Umbilical cord (tissue), 2 donors: ENCODE data around the gene WARS1.

- RAMPAGE, long total RNA, result no peak
These were observed 18.7 kb downstream of the BCL11B start for GRCh38 chr14:99253158-99253790.

DNA sequence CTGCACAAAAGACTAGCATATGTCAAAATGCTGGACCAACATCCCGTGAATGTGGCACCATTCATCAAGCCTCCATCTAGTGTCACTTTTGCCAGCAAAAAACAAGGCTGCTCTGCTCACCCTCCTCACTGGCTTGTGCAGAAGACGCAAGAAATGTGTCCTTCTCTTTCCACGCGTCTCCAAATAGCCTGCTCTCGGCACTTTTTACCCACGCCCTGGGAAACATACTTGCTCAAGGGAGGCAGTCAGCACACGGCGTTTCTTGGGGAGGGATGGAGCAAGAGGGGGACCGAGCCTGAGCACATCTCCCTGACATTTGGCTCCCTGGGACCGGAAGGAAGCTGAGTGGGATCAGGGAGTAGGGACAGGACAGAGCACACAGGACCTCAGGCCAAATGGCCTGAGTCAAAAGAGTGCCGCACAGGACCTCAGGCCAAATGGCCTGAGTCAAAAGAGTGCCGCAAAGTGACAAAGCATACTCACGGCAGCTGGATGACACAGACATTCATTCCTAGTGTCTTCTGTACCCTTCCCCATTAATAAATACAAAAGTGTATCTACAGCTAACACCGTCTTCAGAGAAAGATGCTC lies 7.2 kb downstream of the BCL11B start:
- RAMPAGE, long total RNA, result no peak

DNA sequence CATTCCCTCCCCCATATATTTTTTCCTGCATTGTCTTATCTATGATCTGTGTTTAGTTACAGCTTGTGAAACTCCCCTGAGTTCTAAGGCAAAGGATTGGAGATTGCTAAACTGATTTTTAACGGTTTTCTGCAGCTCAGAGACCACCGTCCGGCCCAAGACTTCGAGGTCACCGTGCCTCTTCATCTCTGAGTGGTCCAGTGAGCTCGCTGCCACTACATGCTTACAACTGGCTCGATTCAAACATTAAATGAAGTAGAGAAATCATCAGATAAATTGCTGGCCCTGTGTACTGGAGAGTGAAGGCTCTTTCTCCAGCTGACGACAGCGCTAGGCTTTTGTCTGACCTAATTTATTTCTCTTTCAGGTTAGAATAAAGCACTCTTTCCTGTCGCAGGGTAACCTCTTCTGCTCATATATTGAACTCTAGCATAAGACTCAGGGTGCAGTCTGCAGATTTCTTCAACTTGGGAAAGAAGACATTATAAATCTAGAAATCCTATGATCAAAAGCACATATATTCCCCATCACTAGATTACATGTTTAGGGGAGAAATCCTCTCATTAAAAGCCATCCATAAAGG lies 6.4 kb downstream of the BCL11B start:
- RAMPAGE, long total RNA, result no peak

GRCh38 chr14:99505983-99506518 lies 24.8 kb downstream of the CCNK start:
- RAMPAGE, long total RNA, result no peak

- RAMPAGE, long total RNA, result no peak
These were observed 27.3 kb downstream of the CCNK start for GRCh38 chr14:99508537-99508940.

DNA sequence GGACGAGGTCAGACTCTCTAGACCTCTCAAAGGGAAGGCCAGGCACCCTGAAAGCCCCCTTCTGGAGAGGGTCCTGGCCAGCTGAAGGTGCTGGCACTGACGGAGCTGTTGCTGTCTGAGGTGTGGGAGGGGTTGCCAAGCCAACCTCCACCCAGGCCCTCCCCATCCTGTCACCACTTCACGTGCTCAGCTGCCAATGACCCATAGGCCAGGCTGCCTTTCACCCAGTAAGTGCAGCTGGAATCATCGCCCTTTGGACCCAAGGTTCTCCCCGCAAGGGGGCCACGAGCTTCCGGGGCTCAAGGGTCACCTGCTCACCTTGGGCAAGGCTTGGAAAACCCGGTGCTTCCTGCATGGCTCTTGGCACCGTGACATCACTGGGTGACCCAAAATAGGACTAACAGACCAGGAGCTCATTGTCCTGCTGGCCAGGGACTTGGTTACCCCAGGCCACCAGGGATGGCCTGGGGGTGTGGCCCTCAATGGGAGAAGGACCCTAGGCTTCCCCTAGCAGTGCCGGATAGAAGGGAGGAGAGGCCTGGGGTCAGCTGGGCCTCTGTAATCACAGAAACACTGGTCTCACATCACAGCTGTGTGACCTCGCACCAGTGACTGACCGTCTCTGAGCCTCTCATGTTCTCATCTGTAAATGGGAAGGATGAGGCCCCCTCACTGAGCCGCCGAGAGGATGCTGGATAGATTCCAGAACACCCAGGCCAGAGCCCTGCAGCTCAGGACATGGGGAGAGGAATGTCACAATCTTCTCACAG lies 51.3 kb downstream of the CCDC85C start:
- RAMPAGE, long total RNA, result no peak

- RAMPAGE, long total RNA, result no peak
These were observed 49.0 kb downstream of the CCDC85C start for GRCh38 chr14:99554901-99555442.

DNA sequence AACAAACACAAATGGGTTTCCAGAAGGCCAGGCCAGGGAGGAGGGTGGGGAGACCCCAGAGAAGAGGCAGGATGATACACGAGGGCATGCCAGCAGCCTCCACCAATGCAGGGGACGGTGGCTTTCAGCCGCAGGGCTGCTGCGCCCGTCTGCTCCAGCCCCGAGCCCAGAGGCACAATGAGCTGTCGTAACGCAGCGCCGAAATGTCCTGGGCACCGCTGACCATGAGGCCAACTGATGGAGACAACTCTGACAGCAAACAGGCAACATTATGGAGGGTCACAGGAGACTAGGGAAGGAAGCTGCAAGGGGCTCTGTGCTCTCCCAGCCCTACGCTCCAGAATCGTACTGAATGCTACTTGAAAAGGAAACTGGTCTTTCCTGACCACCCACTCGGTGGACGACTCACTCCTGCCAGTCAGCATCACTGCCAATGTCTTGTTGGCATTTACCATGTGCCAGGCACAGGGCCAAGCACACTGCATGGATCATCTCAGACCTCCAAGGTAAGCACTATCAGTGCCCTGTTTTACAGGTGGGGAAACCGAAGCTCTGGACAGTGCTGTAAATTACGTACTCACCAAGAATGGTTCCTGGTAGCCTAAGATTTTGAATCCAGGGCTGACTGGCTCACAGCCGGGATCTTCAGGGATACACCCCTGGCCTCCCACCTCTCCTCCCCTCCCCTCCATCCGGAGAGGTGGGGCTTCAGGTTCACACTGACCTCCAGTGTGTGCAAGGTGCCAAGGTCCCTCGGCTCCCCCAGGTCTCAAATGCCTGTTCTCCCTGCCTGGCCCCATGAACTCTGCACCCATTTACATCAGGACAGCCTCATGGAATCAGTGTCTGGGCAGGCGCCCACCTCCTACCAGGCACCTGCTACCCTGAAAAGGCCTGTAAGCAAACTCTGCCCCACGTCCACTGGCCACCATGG lies 37.9 kb downstream of the CCDC85C start:
- RAMPAGE, long total RNA, result no peak

DNA sequence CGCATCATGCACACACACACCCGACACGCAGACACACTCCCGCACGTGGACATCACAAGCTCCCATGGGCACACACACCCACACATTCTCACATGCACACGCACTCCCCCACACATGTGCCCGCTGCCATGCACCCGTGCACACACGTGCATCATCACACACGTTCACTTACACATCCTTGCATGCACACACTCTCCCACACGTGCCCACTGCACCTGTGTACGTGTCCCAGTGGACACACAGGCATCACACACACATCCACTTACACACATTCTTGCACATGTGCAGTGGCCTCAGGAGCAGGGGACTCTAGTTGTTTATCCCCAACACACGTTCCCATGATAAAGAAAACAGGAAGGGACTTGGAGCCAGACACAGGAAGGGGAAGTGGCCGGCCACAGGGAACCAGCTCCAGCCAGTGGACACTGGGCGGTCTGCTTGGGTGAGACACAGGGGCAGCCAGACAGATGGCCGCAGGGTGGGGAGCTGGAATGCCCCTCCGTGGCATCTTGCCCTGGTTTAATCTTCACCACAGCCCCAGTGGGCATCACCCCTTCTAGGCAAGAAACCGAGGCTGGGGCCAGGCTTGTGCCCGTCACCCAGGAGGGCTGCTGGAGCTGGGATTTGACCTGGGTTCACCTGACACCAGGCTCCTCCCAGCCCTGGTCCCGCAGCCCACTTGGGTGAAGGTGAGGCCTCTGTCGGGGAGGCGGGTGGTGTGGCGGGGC lies 49.7 kb downstream of the CYP46A1 start:
- RAMPAGE, long total RNA, result no peak

GRCh38 chr14:99740259-99740731 lies 52.9 kb upstream of the EML1 start:
- RAMPAGE, long total RNA, result no peak

GRCh38 chr14:99758469-99758989 lies 34.7 kb upstream of the EML1 start:
- RAMPAGE, long total RNA, result no peak

DNA sequence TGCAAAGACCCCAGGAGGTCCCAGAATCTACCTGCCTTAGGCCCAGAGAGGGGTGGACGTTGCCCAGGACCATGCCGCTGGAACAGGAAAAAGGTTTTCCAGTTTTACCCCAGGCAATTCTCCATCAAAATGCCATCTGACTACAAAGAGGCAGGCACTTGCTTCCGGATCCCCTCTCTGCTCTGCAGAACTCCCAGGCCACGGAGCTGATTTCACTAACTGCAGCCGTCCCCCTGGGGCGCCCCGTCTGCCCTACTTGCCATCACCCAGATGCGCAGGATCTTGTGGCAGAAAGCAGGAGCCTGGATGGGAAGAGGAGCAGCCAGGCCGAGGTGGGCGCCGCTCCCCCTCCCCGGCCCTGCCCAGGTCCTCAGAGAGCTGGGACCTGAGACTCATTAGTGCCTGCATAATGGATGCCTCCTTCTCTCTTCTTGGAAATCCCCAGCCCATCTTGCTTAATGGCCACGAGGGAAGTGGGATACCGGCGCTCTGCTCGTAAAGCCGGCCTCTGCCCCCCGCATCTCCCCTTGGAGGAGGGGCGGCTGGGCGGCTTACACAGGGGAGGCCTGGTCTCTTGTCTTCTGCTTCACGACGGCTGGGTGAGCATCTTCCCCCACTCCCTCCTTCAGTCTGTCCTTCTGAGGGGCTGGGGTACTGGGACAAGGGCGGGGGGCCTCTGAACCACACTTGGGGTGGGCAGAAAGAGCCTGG lies 19.6 kb upstream of the EML1 start:
- RAMPAGE, long total RNA, result no peak

DNA sequence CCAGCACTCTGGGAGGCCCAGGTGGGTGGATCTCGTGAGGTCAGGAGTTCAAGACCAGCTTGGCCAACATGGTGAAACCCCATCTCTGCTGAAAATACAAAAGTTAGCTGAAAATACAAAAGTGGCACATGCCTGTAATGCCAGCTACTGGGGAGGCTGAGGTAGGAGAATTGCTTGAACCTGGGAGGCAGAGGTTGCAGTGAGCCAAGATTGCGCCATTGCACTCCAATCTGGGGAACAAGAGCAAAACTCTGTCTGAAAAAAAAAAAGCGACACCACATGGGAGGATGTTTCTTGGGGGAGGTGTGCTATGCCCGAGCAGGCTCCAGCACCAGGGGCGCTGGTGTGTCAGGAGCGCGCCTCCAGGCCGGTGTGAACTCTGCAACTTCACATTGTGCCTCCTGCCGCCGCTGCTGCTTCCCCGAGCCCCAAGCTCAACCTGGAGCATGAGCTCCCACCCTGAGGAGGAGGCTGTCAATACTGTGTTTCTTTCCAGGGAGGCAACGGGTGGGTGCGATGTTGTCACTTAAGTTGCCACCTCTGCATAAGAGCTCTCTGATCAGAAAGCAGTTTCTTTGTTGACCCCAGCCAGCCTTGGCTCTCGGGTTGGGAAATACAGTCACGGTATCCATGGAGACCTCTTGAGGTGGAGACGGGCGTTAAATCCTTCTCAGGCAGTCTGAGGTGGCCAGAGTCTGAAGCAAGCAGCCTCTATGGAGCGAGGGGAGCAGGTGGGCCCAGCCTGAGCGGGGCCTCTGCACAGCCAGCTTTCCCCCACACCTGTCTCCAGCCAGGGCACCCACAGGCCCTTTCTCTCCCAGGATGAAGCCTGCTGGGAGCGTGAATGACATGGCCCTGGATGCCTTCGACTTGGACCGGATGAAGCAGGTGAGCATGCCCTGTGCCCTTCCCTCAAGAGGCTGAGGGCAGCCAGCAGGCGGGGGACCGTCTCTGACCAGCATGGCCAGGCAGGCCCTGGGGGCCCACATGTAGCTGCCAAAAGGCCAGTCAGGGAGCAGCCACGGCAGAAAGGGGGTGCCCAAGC lies 18.8 kb downstream of the DEGS2 start:
- RAMPAGE, long total RNA, result no peak

- RAMPAGE, long total RNA, result no peak
These were observed 32.6 kb upstream of the DEGS2 start for GRCh38 chr14:100191948-100192608.

DNA sequence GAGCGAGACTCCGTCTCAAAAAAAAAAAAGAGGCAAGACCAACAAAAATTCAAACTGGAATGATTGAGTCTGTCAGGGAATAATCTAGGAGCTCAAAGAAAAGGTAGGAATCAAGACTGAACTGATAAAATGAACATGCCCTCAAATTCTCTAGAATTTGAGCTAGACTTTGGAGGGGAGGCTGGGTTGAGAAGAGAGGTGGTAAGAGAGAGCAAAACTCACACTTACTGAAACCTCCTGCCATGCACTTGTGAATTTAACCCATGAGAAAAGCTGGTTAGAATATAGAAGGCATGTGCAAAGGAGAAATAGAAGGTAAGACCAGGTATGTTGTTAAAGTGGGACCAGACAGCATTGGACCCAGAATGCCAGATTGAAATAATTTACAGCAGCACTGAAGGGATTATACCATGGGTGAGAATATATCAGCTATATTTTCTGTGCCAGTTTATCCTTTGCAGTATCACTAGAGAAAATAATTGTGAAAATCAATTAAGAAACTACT lies 20.6 kb downstream of the YY1 start:
- RAMPAGE, long total RNA, result no peak

DNA sequence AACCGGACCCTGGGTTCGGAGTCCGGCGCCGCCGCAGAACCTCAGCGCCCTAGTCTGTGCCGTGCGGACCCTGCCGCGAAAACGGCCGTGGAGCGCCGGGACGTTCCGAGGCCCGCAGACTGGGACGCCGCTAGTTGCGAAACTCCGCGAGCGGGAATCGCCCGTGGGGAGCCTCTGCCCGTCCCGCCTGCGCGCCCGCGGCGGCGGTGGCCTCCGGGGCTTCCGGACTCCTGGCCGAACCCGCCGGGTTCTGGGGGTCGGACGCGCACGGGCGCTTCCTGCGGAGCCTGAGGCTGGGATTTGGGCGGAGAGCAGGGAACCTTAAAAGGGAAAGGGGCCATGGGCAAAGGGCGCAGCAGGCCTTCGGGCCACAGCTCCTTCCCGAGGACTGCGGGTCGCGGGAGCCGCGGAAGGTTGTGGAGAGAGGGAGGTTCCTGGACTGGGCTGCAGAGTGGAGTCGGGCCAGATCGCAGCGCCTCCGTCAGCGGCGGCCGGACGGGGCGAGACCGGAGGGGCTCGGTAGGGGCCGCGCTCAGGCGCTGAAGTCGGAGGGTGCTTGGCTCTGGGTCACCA lies 631 bp upstream of the SLC25A29 start:
- RAMPAGE, long total RNA, result no peak

DNA sequence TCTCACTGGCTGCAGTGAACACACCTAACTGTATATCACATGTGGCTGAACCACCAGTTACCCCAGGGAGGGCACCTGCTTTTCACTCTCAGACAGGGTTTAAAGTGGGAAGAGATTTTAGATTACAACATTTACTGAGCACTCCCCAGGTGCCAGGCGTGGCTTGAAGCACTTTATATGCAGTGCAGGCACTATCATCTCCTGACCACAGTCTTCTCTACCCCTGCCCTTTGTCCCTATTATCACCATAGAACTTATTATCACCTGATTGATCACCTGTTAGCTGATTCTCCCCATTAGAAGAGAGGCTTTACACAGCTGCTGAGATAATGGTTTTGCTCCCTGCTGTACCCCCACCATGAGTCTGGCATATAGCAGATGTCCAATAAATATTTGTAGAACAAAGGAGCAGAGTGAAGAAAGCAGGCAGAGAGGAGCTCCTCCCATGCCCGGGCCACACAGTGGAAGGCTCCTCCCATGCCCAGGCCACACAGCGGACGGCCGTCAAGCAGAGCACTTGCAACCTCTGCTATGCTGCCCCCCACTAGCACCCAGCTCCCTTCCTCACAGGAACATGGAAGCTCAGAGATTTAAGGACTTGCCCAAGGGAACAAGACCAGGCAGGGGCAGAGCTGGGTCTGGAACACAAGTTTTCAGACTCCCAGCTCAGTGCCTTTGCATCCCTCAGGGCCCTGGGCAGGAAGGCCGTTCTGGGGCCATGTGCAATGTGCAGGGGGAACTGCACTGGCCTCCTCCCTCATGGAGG lies 25.9 kb downstream of the WARS1 start:
- RAMPAGE, long total RNA, result no peak

DNA sequence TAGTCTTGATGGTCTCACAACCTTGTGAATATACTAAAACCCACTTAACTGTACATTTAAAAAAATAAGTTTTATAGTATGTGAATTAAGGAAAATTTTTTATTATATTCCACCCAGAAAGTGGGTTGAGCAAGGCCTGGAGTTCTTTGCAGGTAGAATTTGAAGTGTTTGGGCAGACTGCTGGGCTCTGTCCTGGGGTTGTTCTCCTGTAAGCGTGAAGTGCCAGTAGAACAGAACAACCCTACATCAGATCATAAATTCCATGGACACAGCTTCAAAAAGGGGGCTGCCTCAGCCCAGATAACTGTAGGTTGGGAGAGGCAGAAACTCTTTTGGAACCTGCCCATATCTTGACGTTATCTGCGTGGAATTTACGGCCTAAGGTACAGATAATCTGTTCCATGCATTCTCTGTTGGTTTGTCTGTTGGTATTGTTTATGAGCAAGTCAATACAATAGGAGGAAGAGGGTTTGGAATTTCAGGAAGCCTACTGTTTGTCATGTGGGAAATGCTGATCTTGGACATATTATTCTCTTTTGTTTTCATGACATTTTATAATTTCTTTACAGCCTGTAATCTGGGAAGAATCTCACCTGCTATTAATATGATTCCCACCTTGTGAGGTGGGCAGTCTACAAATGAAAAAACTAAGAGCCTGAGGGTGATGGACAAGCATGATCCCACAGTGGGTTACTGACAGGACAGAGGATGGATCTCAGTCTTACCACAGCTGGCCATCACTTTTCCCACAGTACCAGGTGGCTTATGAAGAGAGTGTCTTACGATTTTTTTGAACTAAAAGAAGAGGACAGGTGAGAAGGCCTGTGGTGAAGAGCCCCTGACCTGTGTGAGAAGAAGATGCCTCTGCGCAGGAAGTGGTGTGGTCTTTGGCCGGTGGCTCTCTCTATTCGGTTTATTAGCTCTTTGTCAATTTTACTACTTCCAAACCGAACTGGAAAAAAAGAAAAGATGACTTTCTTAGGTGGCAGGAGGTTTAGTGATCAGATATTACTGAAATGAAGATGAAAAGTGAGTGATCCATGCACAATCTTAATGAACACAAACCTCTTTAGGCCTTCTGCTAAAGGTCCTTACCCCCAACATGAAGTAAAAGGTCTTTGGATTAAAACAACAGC lies 15.1 kb downstream of the WARS1 start:
- RAMPAGE, long total RNA, result no peak

DNA sequence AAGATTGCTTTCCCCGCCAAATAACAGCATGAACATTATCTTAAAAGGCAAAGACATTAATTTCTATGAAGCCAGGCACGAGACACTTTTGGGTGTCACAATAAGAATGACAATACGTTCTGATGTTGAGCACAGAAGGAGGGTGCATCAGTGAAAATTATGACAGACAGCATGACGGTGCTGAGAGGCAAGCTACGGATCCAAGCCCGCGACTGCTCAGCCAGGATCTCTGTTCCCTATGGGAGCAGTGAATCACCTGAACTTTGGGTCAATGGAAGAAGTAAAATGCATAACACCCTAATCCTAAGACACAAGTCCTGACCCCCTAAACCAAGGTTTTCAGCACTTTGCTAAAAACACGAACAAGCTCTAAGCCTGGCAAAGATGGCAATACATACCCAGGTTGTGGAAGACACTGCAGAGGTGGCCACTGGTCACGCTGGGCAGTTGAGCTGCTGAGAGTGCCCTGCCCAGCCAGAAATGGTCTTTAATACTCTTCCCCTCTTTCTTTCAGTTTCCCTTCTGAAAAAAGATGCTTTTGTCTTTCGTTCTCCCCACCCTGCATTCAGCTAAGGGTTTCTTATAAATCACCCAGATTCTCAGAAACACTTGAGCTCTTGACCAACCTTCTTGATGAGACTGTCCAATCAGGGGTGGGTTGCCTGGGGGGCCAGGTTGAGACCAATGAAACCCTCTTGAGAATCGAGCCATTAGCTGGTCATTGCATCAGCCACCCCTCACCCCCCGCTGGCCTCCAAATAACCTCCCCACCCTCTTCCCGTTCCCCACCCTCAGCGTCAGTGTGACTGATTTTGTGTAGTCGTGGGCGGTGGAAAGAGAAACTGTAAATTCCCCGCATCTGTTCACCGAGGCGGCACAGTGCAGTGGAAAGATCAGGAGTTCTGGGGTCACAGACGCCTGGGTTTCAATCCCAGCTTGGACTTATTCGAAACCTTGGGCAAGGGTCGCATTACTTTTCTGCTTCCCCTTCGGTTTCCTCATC lies at the start of gene WARS1:
WARS1 (minus strand) TSS at position 463 of the 1,003 bp plus-strand sequence.
- RAMPAGE, long total RNA, result no peak

DNA sequence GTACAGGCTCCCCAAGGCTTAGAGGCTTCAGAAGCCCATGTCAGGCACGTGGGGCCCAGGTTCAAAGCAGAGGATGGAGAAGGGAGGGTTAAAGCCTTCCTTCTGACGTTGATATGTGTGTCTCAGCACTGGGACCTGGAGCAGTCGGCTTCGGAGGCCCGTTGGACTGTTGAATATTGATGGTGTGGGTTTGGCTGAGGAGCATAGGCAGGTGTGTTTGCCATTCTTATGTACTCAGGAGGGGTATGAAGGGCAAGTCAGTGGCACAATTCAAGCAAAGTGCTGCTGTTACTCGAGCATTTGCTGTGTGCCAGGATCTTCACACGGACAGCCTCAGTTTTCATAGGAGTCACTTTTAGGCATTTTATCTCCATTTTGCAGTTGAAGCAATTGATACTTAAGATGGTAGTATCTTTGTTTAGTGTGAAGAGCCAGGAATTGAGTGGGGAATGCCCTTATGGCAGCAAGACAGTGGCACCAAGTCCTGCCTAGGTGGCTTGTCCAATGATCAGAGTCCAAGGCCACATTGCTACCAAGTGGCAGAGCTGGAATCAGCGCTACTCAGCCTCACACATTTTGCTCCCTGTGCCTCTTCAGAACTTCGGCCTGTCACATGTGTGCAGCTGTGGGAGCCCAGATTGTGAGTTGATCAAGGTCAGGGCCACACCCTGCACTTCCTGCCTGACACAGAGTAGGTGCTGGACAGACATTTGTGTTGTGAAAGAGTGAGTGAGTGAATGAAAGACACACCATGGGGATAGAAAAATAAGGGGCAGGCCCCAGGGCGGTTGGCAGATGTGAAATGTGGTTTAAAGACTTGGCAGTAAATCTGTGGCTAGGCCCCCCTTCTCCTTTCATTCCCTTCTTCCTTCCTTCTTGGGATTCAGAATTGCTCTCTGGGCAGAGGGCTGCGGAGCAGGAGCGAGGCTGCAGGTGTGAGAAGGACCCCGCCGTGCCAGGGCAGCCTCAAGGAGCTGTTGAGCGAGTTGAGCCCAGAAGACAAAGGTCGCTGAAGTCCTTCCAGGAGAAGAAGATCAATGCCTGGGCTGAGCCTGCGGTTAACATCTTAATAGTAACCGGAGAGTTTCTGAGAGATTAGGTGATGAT lies 30.1 kb downstream of the WDR25 start:
- RAMPAGE, long total RNA, result no peak